UCH-1 (cell line): ENCODE data around the gene PRCP.

DNA sequence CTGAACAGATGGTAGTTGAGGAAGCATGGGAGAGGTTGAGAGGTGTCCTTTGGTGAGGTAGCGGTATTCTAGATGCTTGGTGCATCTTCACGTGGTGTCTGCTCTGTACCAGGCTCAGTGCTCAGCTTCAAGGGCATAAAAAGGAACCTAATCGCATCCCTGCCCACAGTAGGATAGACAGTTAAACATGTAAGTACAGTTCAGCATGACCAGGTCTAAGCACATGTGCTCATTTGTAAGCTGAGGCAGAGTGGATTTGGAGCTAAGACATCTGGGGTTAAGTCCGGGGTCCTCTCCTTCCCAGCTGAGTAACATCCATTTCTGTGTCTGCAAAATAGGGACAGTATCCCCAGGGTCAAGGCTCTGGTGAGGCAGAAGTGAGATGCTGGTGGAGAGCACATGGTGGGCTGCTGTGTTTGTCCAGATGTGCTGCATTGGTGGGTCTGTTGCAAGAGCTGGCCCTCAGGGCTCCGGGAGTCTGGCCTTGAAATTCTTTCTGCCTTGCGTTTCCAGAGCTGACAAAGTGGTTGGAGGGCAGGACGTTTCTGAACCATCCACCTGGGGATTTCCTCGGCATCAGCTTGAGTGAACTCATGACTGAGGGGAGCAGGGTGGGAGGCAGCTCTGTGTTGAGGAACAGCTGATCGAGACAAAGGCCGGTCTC is 4.5 kb downstream of the TSKU start:
- RRBS, result no CpG with 5 or more reads among the region's 10 CpGs

- RRBS, result no CpG with 5 or more reads among the region's 2 CpGs
These were observed 2.4 kb downstream of the ACER3 start for GRCh38 chr11:76863070-76863549.

GRCh38 chr11:77020762-77021577 is 13.2 kb upstream of the B3GNT6 start:
- RRBS, result no CpG with 5 or more reads among the region's 4 CpGs

DNA sequence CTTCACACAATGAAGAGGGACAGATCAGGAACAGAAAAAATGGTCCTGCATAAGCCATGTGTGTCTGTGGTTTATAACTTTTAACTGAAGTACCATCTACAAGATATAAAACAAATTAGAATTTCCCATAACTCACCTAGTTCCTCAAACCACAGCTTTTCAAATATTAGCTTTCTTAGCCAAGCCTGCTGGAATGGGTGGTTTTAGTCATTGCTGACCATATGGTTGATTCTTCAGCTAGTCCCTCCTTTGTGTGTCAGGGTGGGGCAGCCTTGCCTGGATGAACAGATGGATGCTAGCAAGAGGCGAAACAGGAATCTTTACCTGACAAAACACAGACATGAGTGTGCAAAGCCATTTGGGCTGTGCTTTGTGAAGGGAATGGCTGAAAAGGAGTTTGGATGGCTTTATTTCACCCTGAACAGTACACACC is 6.9 kb upstream of the B3GNT6 start:
- RRBS, result no CpG with 5 or more reads among the region's 1 CpG

GRCh38 chr11:77036127-77037219 is 2.3 kb downstream of the B3GNT6 start:
- RRBS, result no CpG with 5 or more reads among the region's 14 CpGs

DNA sequence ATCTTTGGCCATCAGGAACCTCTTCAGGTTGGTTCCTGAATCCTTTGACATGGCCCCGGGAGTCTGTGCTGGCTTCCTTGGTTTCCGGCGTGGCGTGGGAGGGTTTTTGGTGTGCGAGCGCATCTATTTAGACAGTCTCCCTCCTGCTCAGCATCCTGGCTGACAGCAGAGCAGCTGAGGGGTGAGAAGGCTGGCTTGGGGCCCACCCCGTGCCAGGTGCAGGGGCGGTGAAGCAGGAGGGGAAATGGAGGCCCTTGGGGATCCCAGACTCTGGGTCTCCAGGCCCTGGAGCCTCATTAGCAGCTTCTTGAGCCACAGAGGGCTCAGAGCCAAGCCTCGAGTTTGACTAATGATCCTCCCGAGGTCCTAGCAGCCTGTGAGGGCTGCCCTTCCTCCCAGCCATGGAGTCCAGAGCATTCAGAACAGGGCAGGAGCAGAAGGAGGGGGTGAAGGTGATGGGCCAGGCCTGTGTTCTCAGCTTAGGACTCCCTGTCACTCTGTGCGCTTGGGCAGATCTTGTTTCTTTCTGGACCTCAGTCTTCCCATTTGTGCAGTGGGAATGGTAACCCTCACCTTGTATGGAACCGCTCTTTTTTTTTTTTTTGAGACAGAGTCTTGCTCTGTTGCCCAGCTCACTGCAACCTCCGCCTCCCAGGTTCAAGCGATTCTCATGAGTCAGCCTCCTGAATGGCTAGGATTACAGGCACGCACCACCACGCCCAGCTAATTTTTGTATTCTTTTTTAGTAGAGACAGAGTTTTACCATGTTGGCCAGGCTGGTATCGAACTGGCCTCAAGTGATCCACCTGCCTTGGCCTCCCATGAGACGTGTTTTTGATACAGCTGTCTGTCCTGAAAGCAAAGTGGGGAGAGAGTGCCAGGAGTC is 7.1 kb downstream of the OMP start:
- RRBS, result no CpG with 5 or more reads among the region's 18 CpGs

GRCh38 chr11:77472221-77472704 is 1.6 kb downstream of the PAK1 start:
- RRBS, result 57% methylated on average over 2 of the region's 3 CpGs

- RRBS, result no CpG with 5 or more reads among the region's 14 CpGs
These were observed 565 bp downstream of the AQP11 start for GRCh38 chr11:77590335-77590701.

DNA sequence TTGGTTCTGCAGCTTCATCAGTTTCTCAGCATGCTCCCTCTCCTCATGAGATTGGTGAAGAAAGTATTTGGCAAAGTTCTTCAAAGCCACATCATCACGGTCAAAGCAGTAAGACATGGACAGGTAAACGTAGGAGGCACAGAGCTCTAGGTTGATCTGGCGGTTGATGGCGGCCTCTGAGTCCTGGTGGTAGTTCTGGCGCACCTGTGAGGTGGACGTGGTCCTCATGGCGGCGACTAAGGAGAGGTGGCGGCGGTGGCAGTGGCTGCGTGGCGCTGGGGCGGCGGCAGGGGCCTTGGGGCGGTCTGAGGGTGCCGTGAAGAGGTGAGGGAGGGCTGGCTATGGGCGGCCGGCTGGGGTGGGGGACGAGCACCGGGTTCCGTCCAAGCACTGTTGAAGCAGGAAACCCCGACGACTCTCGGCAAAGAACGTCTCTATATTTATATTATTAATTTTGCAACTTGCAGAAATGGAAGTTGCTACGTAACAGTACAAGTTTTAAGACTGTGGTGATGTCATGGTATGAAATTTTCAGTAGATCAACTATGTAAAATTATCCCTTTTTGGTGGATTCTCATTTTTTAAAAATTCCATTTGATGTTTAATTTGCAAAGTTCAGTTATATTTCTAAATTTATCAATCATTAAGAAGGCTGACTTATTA is 85.6 kb downstream of the RSF1 start:
- RRBS, result no CpG with 5 or more reads among the region's 26 CpGs

DNA sequence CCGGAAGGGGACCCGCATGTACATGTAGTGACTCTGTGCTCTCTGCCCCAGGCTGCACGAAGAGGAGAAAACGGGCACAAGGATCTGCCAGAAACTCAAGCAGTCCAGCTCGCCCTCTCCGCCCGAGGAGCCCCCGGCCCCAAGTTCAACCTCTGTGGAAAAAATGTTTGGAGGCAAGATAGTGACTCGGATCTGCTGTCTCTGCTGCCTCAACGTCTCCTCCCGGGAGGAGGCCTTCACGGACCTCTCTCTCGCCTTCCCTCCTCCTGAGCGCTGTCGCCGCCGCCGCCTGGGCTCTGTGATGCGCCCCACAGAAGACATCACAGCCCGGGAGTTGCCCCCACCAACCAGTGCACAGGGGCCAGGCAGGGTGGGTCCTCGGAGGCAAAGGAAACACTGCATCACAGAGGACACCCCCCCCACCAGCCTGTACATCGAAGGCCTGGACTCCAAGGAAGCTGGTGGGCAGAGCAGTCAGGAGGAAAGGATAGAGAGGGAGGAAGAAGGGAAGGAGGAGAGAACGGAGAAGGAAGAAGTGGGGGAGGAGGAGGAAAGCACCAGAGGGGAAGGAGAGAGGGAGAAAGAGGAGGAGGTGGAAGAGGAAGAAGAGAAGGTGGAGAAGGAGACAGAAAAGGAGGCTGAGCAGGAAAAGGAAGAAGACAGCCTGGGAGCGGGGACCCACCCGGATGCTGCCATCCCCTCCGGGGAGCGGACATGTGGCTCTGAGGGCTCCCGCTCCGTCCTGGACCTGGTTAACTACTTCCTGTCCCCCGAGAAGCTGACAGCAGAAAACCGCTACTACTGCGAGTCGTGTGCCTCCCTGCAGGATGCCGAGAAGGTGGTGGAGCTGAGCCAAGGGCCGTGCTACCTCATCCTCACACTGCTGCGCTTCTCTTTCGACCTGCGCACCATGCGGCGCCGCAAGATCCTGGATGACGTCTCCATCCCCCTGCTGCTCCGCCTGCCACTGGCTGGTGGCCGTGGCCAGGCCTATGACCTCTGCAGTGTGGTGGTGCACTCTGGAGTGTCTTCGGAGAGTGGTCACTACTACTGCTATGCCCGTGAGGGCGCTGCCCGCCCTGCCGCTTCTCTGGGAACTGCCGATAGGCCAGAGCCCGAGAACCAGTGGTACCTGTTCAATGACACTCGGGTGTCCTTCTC is 21.1 kb downstream of the USP35 start:
- RRBS, result 73% methylated on average over 4 of the region's 52 CpGs

DNA sequence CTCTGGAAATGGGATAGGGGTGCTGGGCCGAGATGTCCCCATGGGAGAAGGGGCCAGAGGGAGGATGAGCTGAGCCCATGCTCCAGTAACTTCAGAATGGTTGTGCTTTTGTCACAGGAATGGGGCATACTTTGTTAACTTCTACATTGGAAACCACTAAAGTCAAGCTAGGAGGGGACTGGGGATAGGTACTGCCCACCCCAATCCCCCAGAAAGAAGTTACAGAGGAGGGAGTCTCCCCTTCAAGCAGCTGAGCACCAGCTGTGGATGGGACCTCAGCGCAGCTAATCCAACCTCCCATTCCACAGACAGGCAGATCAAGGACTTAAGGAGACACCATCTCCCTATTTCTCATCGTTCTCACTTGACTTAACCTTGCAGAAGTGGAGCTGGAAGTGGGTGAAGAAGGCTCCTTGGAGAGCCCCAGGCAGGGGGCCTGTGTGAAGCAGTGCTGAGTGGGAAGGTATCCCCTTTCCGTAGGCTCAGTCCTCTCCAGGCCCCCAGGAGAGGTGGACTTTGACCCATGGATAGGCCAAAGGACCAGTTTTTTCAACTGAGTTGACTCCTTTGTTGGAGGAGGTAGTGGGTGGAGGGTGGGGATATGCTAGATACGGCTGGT is 27.2 kb downstream of the USP35 start:
- RRBS, result no CpG with 5 or more reads among the region's 5 CpGs

DNA sequence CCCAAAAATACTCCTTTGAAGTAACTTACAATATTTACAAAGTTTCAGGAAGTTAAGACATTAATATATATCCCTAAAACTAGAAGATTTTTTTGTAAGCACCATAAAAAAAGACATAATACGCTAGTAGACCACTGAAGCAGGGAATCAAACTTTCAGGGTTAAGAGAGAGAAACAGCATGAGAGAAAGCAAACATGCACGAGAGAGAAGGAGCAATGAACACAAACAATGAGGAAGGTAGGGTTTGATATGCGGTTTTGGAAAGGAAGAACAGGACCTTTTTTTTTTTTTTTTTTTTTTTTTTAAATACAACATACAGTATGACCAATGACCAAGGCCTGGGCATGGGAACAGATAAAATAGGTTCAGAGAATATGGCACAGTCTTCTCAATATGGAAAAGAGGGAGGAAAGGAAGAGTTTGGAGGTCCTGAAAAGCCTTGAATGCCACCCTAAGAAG is 100.8 kb downstream of the USP35 start:
- RRBS, result no CpG with 5 or more reads among the region's 3 CpGs

DNA sequence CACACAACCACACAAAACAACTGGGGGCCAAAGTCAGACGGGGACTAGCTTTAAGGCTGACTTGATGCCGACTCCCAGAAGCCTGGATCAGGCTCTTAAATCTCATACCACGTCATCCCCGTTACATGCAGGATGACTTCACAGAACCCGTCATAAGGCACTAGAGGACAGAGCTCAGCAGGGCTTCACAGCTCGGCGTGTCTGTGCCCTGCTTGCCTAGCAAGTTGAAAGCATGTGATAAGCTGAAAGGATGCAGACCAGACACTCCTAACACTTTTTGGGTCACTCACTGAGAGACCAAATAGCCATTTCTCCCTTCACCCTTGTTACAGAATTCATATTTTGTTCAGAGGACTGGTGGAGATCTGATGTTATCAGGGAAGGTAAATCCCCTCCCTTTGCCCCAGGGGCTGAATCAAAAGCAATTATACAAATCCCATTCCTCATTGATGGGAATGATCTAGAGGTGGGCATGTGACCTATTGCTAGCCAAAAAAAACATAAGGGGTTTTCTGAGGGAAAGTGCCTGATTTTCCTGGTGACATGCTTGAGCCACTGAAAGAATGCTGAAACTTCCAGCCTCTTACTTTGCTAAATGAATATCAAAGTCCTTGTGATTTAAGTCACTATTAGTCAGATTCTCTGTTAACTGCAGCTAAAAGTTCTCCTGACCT is 65.3 kb downstream of the GAB2 start:
- RRBS, result no CpG with 5 or more reads among the region's 7 CpGs

- RRBS, result no CpG with 5 or more reads among the region's 62 CpGs
These were observed 653 bp downstream of the GAB2 start for GRCh38 chr11:78416809-78417525.

DNA sequence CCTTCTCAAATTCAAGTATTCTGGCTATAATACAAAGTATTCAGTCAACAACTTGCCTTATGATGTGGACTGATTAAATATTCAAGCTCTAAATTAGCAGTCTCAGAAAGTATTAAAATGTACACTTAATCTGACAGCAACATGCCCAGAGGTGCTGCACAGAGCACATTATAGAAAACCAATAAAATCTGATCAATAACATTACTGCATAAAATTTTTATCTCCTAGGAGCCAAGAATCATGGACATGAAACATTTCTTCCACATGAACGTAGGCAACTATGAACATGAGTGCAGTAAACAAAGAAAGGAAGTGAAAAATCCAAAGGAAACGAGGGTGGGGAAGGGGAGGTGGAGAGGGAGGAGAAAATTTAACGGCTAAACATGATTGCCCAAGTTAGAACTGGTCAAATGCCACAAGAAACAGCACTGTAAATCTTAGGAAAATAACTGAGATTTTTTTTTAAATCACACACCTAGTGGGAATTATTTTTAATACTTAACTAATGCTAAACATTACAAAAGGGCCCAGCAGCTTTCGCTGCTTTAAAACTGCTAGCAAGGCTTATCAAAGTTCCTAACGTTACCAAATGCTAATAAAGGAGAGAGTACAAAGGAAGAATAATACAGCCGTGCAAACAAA is 13.9 kb downstream of the NARS2 start:
- RRBS, result no CpG with 5 or more reads among the region's 6 CpGs

GRCh38 chr11:78661993-78662247 is 87.3 kb upstream of the NARS2 start:
- RRBS, result no CpG with 5 or more reads among the region's 3 CpGs

DNA sequence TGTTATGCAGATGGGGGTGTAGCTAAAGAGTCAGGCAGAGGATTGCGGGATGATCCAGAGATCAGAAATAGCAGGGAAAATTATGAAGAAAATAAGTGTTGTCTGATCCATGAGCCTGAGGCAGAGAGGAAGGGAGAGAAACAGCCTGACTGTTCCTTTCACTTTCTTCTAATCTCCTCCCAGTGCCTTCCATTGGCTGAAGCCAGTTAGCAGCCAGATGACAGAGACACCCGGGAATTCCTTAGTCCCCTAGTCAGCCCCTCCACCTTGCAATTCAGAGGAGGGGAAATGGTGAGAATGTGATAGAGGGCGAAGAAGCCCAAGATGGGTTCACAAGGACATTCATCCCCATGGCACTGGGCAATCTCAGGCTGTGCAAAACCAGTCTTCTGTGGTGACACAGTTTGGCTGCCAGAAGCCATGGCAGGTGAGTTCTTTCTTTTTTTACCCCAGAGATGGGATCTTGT is 533.4 kb upstream of the TENM4 start:
- RRBS, result no CpG with 5 or more reads among the region's 3 CpGs

DNA sequence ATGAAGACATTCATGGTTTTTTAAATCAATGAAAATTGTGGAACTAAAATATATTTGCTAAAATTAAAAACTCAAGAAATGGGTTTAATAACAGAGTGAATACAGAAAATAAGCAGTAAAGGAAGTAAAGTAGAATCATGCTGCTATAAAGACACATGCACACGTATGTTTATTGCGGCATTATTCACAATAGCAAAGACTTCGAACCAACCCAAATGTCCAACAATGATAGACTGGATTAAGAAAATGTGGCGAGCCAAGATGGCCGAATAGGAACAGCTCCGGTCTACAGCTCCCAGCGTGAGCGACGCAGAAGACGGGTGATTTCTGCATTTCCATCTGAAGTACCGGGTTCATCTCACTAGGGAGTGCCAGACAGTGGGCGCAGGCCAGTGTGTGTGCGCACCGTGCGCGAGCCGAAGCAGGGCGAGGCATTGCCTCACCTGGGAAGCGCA is 578.0 kb downstream of the FAM181B start:
- RRBS, result no CpG with 5 or more reads among the region's 19 CpGs

DNA sequence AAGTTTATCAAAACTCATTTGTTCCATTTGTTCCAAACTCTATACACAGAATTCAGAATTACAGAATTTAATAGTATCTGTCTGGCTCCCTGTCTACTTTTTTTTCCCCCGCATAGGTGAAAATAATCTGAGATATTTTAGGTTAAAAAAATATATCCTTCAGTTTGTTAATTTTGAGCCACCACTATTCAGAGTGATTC is 313.9 kb downstream of the FAM181B start:
- RRBS, result no CpG with 5 or more reads among the region's 1 CpG

DNA sequence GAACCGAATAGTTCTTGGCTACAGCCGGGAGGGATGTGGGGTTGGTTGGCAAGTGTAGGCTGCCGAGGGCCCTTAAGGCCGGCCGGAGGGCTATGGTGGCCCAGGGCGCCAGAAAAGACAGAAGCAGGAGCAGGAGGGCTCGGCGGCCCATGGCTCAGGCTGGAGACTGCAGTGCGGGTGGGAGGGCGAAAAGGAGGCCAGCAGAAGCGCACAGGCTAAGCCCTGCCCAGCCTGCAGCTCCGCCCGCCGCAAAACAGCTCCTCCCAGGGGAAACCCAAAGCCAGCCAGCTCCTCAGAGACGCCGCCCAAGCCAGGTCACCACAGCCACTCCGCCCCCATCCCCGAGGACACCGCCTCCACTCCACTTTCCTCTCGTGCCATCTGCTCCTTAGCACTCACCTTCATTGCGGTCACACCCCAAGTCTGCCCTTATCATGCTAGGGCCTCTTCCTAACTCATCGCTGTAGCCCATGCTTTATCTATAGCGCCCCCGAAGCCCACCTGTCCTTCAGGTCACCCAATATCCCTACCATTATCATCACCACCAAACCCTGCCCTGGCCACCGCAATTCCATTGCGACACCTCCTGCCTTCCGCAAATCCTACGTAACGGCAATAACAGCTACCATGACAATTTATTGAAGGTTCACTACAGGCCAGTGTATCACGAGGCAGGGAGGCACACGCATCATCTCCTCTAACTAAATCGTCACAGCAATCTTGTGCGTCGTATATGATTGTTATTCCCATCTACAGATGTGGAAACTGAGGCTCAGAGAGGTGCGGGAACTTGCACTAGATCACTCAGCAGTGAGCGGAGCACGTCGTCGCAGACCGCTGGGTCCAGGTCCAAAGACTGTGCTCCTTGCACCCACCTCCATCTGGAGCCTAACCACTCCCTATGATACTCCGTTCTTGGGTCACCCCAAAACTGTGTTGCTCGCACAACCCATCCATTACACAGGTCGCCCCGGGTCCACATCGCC is at the start of gene PRCP:
TSS of gene PRCP (minus strand) at position 179 of the 986 bp plus-strand sequence.
- RRBS, result 14% methylated on average over 2 of the region's 45 CpGs